ENCODE results near the gene TTC13.

- PRO-cap, result no peak
Observed at GRCh38 chr1:230011504-230012225, 55.4 kb upstream of the GALNT2 start.

DNA sequence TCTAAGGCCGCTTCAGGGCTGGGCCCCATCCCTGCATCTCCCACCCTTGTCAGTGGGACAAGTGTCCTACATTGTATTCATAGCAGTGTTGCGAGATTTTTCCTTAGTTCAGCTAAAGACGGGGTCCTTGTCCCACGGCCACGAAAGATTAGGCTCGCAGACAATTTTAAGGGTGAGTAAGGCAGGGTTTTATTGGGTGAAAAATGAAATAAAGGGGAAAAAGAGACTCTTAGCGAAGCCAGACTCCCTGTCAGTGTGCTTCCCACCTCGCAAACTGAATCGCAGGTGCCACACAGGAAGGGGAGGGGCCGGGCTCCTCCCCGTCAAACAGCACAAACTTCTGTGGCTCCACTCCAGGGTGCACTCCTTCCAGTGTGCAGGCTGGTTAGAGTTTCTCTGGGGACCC lies 37.9 kb upstream of the GALNT2 start:
- PRO-cap, result no peak

DNA sequence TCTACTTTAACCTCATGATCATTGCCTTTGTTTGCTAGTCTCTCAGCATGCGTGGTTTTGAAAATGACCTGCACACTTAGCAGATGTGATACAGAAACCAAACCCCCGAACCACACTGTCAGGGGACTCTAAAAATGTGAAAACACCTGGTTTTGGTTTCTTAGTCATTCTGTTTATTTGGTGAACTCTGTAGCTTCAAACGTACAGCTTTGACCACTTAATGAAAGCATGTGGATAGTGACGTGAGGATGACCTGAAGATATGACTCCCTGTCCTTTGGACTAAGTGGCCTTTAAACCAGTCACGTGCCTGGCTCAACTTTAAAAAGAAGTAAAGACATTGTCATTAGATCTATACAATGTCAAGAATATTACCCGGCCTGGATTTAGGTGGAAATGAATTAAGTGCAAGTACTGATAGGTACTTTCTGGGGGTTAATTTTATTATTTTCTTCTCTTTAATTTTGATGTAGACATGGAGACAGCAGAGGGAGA lies 56.8 kb downstream of the GALNT2 start:
- PRO-cap, result no peak

GRCh38 chr1:230139750-230140105 lies 72.7 kb downstream of the GALNT2 start:
- PRO-cap, result no peak

DNA sequence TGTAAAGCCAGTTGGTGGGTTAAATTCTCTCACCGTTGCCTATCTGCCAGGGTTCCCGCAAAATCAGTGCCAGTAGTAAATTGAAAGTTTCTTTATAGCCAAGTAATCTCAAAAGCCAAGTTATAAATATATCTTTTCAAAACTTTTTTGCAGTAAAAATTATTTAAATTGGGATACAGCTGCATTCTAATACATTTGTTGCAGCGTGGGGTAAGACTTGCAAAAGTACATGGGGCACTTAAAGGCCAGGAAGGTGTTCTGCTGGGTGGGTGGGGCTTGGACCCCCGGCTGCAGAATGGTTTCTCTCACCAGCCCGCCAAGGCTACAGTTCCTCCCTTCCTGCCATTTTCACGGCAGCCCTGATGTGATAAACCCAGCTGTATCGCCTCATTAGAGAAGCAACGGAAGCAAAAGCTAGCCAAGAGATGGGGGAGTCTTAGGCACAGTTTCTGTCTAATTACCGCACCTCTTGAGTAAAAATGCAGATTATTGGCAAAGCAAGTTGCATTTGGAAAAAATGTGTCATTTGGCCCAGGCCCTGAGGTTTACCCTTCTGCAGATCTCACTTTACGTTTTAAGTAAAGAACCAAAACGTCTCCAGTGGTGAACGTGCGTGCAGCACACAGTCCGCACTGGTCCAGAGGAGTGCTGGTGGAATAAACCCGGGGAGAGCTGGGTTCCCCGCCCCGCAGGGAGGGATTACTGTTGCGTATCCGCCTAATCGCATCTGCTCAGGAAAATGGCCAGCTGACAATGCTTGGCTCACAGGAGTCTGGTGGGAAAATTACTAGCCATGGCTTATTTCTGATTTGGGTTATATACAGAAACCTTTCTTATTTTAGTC lies 109.8 kb downstream of the GALNT2 start:
- PRO-cap, result no peak

- PRO-cap, result no peak
Observed at GRCh38 chr1:230224067-230224589, 157.1 kb downstream of the GALNT2 start.

DNA sequence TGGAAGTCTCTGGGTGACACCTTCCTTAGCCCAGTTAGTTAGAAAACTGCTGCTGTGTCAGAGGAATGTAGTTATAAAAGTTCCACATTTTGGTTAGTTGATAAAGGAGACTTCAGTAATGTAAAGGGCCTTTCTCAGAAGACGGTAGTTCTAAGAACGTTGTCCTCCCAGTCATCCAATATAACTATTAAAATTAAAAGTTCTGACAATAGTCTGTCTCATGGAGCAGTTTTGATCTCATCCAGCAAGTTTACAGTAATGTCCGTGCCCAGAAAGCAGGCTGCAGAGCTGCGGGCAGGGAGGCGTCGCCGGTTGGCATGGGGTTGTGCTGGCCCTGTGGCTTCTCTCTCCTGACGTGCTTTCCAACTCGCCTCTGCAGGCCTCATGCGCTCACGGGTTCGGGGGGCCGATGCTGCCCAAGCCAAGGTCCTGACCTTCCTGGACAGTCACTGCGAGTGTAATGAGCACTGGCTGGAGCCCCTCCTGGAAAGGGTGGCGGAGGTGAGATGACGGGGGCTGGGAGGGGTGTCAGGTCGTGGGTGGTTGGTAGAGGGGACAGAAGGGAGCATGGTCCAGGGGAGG lies 176.0 kb downstream of the GALNT2 start:
- PRO-cap, result no peak

DNA sequence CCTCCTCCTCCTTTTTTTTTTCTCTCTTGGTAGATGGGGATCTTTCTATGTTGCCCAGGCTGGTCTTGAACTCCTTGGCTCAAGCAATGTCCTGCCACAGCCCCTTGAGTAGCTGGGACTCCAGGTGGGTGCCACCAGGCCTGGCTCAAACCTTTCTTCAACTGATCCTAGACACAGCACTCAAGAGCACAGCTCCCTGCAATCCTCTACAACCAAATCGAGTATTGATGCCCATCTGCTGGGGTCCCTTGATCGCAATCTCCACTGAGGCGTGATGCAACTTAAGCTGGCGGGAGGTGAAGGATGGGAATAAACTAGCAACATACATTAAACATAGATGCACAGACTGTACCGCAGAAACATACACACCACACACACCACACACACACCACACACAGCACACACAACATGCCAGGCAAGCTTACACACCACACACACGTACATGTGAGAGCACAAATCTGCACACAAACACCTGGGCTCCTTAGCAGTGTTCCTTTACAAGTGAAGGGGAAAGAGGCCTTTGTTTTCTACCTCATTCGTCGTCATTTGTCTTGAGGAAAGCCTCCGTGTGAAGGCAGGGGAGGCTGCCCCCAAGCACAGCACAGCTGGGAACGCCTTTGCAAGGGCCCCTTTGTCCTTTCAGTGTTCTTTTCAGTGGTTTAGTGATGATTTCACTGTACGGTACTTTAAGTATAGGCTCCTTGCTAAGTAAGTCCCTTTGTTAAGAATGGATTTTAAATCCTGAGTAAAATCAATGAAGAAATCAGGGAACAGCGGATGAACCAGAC lies 94.3 kb downstream of the PGBD5 start:
- PRO-cap, result no peak

- PRO-cap, result no peak
Observed at GRCh38 chr1:230424209-230424960, 1.7 kb downstream of the PGBD5 start.

DNA sequence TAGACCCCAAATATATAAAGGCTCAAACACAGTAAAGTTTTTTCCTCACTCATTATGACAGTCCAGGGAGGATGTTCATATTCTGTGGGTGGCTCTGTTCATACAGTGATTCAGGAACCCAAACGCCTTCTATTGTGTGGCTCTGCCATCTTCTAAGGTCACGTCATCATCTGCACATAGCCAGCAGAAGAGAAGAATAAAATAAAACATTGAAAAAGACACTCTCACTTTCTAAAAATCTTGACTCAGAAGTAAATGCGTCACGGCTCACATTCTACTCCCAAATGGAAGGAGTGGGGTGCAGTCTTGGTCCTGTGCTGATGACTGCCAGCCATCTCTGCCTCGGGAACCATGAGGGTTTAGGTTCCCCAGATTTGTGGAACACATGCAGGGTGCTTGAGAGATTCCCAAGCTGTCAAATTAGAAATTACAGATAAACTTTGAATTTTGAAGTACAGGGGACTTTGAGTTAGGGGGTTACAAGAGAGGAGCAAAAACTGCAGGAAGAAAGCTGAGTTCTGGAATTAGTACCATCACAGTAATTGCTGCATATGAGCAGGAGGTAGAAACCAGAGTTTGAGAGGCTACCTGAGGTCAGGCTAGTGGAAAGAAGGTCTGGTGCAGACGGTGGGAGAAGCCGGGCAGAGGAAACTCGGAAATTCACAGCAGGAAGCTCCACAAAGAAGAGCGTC lies 29.5 kb downstream of the CAPN9 start:
- PRO-cap, result no peak

DNA sequence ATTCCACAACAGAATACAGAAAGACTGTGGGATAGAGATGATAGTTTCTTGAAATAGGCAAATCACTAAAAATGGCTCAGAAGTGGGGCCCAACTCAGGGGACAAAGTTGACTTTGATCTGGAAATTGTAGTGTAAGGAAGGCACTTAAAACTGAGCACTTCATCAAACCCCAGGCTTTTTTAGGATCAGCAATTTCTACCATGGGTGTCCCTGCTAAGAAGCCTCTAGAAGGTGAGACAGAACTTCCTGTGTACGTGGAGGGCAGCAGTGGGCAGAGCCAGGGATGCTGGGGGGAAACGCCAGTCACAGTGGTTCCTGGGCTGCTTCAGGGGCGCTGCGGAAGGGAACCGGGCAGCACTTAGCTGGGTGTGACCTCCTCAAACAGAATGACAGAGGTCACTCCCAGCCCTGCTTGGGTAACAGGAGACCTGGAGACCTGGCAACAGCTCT lies 20.6 kb downstream of the C1orf198 start:
- PRO-cap, result no peak

DNA sequence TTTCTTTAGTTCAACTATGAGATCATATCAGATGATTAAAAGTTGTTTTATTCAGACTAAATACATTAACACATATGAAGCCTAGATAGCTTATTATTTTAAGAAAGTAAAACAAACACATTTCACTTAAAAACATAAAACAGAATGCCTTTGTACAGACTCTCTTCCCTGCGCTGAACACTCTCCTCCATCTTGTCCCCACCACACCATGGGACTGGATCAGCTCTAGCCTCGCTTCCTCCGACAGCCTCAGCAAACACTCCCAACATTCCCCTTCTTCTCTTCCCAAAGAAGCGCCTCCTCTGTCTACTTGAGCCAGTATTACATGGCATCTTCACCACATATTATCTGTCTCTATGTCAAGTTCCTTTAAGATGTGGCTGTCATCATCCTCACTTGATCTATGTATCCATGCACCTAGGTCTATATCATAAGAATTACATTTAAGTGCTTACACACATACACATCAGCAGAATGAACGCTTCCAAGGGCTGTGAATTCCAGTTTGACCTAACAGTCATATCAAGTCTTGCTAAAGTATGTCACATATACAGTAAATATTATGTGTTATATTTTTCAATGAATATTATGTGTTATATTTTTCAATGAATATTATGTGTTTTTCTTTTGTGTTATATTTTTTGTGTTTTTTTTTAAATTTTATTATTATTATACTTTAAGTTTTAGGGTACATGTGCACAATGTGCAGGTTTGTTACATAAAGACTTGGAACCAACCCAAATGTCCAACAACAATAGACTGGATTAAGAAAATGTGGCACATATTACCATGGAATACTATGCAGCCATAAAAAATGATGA lies 35.9 kb downstream of the TTC13 start:
- PRO-cap, result no peak

- PRO-cap, result bidirectional peak, plus-strand start at chr1:230979094, minus-strand start at chr1:230978888
Observed at GRCh38 chr1:230977898-230979006, at the start of gene TTC13. TTC13 (minus strand) TSS chr1:230978861.

DNA sequence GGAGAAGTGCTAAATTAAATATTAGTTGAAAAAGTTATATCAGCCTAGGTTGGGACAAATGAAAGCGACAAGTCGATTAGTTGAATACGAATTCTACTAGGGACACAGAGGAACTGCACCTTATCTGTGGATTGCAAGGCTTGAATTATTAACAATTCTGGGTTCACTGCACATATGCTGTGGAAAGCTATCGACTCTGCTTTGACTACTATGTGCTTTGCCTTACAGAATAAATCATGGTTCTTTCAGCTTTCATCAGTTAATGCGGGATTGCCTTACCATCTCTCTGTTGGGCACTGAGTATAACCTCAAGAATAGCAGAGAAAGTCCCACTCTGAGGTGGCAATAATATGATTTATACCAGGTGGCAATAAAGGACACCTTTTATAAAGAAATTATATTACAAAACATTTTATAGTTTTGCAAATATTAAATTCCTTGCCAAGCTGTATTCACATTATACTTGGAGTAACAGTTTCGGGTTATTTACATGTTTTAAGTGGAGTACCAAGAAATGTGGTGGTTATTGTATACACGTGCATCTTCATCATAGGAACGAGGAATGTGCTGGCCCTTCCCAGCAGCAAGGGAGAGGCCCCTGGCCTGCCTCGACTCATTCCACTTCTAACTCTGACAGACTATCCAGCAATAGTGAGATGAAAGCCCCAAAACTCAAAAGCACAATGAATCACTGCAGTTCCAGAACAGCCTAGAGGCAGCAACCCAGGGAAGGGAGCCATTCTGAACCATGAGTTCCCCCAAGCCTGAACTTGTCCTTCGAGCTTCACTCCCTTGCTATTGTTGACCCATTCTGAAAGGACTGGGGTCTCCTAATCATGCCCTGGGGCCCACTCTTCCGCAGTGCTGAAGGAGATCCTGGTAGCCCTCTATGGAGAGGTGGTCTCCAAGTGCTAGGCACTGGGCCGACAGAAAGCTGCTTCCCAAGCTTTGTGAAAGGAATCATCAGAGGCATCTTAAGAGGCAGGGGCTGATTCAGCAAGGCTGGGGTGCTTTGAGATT lies 23.2 kb downstream of the FAM89A start:
- PRO-cap, result no peak

- PRO-cap, result no peak
Observed at GRCh38 chr1:231018847-231019475, 21.1 kb downstream of the FAM89A start.

GRCh38 chr1:231161074-231161461 lies 790 bp upstream of the TRIM67 start:
- PRO-cap, result no peak

DNA sequence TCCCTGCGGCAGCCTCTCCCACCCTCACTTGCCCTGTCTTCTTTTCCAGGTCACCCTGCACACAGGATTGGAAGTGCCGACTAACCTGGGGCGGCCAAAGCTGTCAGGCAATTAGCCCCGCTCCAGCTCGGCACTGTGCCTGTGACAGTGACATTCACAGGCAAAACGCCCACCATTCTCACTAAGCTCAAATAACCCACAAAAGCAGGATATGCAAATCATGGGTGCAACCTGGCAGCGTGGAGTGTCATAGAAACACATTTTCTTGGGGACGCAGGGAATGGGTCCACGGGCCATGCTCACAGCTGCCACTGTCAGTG lies 25.7 kb downstream of the C1orf131 start:
- PRO-cap, result no peak

DNA sequence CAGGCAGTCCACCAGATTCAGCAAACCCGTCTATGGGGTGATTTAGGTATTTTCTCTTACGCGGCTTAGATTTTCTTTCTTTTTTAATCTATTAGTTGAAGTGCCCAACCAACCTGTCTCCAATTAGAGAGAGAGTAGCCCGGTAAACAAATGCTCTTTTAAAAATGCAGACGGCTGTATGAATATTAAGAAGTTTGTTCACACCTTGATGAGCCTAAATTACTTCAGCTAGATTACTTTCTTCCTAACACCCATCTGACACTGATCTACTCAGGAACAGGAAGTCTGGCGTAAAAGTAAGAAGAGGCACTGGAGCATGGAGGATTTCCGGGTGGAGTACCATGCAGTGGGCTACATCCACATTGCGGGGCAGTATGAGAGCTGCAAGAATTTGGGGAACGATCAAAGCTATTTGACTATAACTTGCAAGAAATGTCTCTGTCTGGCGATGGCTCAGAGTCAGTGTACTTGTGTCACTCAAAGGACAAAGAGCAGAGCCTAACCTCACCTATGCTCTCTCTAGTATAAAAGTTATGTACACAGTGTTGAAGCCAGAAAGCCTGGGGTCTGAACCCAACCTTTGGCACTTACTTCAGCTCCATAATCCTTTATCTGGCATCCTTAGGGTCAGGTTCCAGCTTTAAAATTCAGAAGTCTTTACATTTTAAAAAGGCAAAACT lies 8.1 kb downstream of the C1orf131 start:
- PRO-cap, result no peak

DNA sequence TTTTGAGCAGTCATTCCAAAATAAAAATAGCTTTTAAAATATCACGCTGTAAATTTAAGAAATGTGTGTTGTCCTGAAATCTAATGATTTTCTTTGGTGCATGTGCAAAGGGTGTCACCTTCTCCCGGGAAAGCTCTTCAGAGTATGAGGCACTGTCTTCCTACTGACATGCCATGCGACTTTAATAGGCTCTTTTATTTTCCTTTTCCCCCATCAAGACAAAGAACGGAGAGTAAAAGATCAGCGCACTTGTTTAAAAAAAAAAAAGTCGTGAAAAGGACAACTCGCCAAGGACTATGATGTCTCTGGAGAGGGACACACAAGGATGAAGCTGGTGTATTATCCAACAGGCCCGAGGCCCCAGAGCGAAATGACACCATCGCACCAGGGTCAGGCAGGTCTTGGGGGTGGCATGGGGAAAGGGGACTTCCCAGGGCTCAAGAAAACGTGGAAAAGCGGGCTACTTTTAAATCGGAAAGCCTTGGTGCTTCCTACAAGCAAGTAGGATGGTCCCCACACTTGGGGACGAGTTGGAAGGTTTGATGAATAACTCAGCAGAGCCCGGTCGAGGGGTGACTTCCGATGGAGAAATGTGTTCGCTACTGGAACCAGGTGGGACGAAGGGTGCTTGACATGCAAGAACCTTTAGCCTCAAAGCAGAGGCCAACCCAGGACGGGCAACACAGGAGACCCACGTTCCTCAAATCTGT lies 539 bp downstream of the C1orf131 start:
- PRO-cap, result no peak

GRCh38 chr1:231336730-231337348 lies 813 bp downstream of the EXOC8 start:
- PRO-cap, result no peak